ENCODE measurements around the gene KCNV2.

DNA sequence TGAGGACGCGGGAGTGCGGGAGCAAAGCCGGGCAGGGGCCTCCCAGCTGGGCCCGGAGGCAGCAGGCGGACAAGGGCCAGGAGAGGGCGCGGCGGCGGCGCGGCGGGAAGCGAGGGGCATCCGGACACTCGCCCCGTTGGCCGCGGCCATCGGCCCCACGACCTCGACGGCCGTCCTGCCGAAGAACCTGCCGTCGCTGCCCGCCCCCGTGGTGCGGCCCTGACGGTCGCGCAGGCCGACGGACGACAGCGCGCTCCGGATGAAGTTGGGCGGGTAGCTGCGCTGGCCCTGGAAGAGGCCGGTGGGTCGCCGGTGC is 43.7 kb upstream of the WASHC1 start:
- RRBS = no CpG with 5 or more reads among the region's 44 CpGs

GRCh38 chr9:271909-272686 is 57.4 kb downstream of the DOCK8 start:
- RRBS = no CpG with 5 or more reads among the region's 8 CpGs

GRCh38 chr9:456210-456839 is 48.2 kb upstream of the KANK1 start:
- RRBS = no CpG with 5 or more reads among the region's 9 CpGs

DNA sequence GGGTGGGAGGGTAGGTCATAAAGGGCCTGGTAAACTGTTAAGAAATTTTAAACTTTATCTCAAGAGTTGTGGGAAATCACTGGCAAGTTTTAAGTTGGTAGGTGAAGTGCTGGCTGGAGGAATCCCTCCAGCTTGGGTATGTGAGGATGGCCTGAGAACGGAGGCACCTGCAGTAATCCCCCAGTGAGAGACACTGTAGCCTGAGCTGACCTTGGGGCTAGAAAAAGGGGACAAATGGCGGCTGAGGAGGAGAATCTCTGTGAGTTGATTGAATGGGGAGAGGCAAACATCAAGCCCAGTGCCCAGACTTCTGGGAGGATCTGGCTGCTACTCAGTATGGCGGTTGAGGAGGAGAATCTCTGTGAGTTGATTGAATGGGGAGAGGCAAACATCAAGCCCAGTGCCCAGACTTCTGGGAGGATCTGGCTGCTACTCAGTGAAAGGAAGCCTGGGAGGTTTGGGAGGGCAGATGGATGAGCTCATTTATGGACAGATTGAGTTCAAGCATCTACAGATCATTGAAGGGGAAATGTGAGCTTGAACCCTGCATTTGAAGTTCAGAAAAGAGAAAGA is 40.4 kb downstream of the KANK1 start:
- RRBS = no CpG with 5 or more reads among the region's 3 CpGs

- RRBS = no CpG with 5 or more reads among the region's 5 CpGs
Observed at GRCh38 chr9:565658-565983, 61.1 kb downstream of the KANK1 start.

GRCh38 chr9:1042196-1042757 is 7.9 kb upstream of the DMRT2 start:
- RRBS = no CpG with 5 or more reads among the region's 52 CpGs

DNA sequence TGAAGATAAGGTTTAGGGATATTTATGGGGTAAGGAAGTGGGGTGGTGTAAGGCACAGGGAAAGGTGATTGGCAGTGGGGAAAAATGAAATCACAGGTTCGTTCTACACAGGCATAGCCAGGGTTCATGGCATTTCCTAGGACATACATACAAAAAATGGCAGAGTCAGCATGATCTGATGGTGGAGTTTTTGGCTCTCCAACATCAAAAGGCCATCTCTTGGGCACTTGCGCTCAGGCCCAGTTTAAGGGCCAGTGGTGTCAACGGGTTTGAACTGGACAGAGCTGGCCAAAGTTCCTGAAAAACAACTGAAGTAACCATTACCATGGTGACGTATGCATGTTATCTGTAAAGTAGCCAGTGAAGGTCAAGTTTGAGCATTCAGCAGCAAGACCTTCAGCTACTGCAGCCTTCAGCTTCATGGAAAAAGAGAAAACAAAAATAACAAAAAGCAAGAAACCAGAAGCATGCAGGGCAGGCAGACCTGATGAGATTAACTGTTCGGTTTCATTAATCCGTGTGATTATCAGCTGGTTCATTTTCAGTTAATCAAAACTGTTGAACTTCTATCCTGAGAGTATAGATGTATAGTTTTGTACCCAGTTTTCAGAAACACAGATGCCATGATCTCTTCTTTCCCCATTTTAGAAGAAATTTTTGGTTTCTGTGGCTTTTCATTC is 92.9 kb downstream of the SMARCA2 start:
- RRBS = no CpG with 5 or more reads among the region's 6 CpGs

DNA sequence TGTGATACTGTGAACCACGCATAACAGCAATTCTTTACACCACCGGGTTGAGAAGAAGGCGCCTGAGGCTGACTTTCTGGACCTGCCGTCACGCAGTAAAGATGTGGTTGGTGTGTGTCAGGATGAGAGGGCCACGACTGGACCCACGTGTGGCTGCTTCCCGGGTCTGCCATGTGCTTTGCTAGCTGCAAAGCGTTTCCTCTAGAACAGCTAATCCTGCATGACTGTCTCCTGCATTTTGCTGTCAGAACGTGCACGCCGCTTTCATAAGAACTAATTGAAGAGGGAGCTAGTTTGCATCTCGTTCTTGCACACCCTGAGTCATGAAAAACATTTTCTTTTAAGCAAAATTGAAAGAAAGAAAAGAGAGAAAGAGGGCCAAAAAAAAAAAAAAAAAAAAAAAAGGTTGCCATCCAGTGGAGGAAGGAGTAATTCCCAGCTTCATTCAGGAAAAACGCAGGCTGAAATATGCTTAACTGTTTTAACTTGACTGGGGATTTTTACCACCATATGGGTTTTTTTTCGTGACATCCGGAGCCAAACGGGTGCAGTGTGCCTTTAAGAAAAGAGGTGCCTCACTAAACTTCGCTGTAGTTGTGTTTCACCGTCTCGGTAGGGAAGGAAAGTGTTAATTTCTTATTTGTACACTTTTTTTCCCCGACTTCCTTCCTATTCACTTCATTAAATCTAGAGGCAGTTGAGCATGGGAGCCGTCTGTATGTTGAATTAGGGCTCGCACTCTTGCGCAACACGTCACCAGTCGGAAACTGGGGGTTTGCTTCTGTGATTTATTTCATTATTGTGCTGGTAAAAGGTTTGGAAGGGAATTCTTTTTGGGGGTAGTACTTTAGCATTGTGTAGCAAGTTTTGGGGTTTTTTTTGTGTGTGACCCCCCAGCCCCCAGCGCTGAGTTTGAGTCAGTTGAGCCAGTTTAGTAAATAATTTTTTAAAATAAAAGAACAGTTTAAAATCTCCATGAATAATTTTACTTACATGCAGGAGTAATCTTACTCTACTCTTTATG is 142.9 kb downstream of the SMARCA2 start:
- RRBS = 5% methylated on average over 5 of the region's 27 CpGs

GRCh38 chr9:2241509-2241850 is 226.3 kb downstream of the SMARCA2 start:
- RRBS = no CpG with 5 or more reads among the region's 14 CpGs

GRCh38 chr9:2465872-2466606 is 155.5 kb upstream of the VLDLR start:
- RRBS = no CpG with 5 or more reads among the region's 2 CpGs

- RRBS = no CpG with 5 or more reads among the region's 4 CpGs
Observed at GRCh38 chr9:2613571-2614279, 7.9 kb upstream of the VLDLR start.

- RRBS = no CpG with 5 or more reads among the region's 9 CpGs
Observed at GRCh38 chr9:2640985-2641557, 19.5 kb downstream of the VLDLR start.

- RRBS = 100% methylated on average over 1 of the region's 18 CpGs
Observed at GRCh38 chr9:2717409-2717964, at the start of gene KCNV2. KCNV2 (plus strand) TSS chr9:2717510.

DNA sequence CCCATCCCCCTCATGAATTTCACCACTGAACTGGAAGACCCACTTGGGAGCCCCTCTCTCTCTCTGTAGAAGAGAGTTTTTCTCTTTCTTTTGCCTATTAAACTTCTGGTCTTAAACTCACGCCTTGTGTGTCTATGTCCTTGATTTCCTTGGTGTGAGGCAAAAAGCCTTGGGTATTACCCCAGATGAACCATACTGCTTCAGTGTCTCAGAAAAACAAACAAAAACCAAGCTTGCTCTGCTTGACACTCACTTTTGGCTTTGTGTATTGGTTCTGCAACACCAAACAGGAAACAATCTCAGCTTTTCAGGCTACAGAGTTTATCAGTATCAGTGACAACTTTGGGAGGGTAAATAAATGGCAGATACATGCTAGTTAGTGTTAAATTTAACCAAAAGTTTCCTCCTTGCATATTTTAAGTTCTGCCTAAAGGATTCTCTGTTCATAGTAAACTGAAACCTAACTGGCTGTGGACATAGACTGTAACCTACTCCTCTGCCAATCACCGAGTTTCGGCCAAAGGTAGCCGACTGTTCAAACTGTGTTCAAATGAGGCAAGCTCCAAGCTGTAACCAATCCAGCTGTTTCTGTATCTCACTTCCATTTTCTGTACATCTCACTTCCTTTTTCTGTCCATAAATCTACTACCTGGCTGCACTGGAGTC is 43.9 kb downstream of the KCNV2 start:
- RRBS = no CpG with 5 or more reads among the region's 4 CpGs

DNA sequence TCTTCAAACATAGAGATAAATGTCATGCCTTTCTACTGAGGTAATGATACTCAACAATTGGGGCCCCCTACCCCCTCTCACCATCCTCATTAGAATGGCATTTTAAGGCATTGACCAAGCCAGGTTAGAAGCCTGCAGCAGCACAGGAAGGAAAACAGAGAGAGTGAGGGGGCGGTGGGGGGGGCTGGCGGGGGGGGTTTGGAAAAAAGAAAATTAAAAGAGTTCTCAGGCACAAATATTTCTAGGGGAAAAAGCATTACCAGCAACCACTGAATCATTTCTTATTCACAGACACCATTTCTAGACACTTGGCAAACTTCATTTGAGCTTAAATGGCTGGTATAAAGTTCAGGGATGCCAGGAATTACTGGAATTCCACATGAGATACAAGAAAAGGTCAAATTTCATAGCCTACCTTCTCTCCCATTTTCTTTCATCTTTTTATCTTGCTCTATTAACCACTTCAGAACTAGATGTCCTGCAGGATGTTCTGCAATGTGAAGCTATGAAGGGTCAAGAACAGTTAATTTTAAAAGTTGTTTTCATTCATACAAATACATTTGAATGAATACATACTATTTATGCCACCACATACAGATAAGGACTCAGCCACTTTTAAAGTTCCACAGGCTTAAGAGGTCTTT is 33.8 kb downstream of the PUM3 start:
- RRBS = no CpG with 5 or more reads among the region's 2 CpGs

GRCh38 chr9:2817820-2818349 is 26.0 kb downstream of the PUM3 start:
- RRBS = no CpG with 5 or more reads among the region's 8 CpGs

GRCh38 chr9:3516357-3516938 is 9.4 kb downstream of the RFX3 start:
- RRBS = no CpG with 5 or more reads among the region's 7 CpGs

- RRBS = no CpG with 5 or more reads among the region's 2 CpGs
Observed at GRCh38 chr9:4430852-4431246, 59.4 kb upstream of the SLC1A1 start.

DNA sequence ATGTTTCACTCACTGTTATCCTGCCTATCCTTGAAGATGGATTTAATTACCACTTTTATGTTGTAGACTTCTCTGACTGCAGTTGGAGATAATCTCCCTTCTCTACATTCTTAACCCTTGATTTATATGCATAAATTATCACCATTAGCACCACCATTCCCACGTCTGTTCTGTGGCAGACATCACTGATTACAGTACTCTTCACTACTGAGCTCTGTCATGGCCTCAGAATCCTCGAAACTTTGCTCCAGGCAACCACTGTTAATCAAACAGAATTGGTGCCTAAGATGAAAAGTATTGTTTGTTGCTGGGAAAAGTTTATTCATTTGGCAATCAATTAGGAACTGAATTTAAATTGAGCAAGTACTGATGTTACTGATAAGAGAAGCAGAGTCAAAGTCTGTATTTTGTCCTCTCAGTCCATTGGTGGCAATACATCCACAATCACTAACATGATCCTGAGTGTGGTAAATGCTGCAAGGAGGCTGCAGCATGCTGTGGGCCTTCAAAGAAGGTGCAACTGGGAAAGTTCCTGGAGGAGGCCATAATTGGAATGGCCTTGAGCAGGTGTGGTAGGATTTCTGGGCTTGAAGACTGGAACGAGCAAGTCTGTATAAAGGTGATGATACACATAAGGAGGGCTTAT is 12.9 kb downstream of the SLC1A1 start:
- RRBS = no CpG with 5 or more reads among the region's 3 CpGs